Sciatic nerve (tissue), 1 donor: ENCODE data around the genes DUSP11, MOB1A, DCTN1, TLX2 and M1AP.

GRCh38 chr2:72561854-72562748, 263.7 kb downstream of the EXOC6B start:
- PRO-cap = no peak

GRCh38 chr2:72824263-72824900, 1.5 kb downstream of the EXOC6B start:
- PRO-cap = no peak

DNA sequence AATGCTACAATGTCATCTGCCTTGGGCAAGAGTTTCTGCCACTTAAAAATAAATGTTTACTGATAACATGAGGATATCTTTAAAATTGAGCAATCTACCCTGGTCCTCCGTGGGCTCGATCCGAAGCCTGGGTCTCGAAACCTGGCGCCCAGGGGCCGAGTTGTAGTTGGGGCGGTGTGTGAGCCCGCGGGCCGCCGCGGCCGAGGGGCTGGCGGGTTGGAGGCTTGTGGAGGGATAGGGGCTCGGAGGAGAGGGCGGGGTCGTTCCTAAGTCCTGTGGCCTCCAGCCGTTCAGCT, 2.4 kb downstream of the EMX1 start:
- PRO-cap = no peak

- PRO-cap = unidirectional peak, plus-strand start at chr2:72989885
Observed at GRCh38 chr2:72989700-72990146, 72.4 kb downstream of the EMX1 start.

DNA sequence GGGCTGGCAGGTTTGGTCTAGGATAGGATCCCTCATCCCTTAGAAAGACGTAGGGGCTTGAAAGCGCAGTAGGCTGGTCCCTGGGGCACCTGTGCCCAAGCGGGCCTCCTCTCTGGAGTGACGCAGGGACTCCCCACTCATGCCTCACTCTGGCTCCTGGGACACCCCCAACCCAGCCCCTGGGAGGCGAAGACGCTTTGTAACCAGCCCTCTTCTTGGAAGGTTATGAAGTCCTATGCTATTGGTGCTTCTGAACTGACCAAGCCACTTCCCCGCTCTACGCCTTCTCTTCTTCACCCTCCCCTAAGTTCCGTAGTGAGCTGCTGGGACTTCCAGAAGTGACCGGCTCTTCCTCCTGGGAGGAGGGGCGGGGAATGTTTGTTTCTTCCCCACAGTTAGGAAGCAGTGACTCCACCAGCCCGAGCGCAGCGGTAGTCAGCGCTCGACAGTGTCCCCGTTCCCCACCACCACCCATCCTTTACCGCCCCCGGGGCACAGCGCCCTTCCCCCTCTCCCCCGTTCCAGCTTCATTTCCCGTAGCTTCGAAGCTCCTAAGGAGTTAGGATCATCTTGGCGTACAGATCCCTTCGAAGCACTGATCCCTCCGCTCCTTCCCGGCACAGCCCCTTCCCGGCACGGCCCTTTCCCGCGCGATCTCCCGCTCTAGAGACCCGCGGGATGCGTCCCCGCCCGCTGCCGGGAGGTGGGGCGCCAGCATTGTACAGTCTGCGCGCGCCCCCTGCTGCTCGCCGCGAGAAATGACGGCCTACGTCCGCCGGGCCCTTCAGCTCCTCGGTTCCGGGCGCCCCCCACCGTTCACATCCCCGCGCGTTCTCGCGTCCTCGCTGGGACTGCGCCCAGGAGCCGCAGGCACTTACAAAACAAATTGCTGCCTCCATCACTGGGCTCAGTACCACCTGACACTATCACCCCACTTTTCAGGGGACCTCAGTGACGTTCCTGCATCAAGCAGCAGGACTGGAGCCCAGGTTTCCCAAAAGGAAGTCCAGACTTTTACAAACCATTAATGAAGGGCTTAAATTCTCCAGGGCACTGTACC, 25.2 kb upstream of the NOTO start:
- PRO-cap = bidirectional peak, plus-strand start at position 405 of the sequence, minus-strand start at position 119 of the sequence; unidirectional peak, minus-strand start at position 652 of the sequence

GRCh38 chr2:73779083-73780562, at the start of gene DUSP11:
Gene DUSP11, minus strand, starts transcription at chr2:73780103.
- PRO-cap = bidirectional peak, plus-strand start at chr2:73780262, minus-strand start at chr2:73780103

GRCh38 chr2:73987326-73987999, 2.8 kb downstream of the TET3 start:
- PRO-cap = no peak

DNA sequence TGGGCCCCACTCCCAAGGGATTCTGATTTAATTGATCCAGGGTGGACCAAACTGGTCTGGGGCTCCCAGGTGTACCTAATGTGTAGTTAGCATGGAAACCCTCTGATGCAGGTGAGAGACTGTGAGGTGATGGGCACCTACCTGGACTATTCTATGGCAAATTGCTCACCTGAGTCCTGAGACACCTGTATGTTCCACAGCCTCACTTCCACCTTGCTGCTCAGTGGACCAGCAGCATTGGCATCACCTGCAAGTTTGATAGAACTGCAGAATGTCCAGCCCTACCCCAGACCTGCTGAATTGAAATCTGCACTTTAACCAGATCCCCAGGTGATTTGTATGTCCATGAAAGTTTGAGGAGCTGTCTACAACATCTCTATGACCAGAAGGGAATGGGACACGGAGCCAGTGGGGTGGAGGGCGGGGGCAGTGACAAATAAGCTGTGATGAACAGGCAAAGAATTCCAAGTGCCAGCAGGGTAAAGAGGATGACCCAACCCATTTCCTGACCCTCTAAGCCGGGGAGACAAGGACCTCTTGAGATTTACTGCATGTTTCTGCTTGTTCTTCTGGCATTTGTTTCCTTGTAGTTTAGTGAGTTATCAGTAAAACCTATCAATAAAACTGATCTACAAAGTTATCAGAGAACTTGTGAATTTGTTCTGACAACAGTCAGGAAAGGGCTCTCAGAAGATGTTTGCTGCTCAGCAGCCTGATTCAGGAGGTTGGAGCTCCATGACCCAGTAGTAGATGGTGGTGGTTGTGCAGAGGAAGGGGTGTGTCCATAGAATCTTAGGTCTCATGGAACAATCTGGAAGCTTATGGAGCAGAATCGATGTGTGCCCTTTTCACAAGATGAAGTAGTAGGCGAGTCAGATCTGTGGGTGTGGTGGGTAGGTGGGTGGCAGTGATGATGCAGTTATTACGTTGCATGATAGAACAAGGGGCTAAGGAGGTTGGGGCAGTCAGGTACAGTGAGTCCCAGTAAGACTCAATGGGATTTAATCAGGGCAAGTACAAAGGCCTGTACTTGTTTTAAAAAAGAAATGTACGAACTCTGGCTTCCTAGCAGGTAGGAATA, 8.7 kb downstream of the TET3 start:
- PRO-cap = no peak

DNA sequence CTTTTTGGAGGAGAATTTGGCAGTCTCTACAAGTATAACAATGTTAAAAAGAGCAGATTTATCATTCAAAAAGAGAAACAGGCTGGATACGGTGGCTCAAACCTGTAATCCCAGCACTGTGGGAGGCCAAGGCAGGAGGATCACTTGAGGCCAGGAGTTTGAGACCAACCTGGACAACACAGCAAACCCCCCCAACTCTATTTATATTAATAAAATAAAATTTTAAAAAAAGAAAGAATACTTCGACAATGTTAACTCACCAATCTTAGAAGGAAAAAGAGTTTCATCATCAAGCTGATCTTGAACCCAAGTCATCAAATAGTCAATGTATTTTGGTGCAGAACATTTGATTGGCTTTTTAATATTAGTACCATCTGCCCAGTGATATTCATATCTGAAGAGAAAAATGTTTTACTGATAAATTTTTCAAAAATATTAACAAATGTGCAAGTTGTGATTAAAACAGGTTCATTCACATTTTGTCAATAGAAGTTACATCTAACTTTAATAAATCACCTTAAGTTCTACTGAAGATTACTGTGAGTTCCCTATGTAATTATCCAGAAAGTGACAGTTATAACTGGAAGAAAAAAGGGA, 13.6 kb downstream of the MOB1A start:
- PRO-cap = no peak

- PRO-cap = bidirectional peak, plus-strand start at chr2:74178384, minus-strand start at chr2:74178256; unidirectional peak, minus-strand start at chr2:74178634; bidirectional peak, plus-strand start at chr2:74179015, minus-strand start at chr2:74178852
Observed at GRCh38 chr2:74177984-74179341, at the start of gene MOB1A. Gene MOB1A, minus strand, starts transcription at chr2:74178879.

DNA sequence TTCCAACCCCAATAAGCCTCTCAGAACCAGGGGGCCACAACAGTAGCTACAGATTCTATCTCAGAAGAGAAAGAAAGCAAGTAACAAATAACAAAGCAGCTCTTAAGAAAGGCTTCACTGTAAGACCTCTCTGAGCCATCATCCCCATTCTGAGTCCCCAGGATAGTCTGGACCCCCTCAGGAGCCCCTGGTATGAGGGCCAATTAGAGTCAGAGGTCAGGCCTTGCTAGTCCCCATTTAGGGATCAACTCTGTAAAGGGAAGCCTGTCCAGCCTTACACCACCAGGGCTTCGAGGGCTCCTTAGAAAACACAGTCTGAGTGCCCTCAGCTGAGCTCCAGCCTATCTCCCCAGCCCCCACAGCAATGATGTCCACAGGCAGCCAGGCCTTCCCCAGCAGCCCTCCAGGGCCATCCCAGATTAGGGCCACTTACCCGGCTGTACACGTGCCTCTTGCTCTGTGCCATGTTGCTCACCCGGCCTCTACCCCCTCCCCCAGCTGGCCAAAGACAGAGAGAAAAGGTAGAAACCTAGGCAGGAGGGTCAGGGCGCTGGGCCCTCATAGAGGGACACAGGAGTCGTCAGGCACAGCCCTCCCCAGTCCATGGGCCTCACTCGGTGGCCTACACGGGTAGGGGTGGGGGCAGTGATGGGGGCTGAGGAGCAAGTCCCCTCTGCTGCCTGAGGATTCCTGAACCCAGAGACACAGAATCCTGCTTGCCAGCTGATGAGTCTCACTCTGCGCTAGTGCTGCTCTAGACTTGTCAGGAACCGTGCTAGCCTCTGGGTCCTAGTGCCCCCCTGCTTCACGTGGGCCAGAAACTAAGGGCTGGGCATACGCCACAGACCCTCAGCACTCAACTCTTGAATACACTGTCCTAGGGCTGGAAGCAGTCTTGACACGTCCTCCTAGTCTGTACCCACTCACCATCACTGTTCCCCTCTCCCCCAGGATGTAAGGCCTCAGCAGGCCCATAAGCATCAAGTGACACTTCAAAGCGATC, at the start of gene DCTN1:
TSS of gene DCTN1 (minus strand) at position 740 of the 1,003 bp plus-strand sequence.
- PRO-cap = no peak

DNA sequence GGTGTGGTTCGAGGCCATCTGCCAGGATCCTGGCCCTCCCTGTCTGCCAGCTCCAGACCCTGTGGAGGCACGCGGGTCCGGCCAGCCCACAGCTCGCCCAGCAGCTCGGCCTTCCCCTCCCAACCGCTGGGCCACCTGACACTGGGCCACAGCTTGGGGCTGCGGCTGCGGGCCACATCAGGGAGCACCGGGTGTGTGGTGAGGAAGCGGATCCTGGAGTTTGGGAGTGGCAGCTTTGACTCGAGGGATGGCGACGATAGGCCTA, 7.0 kb downstream of the C2orf81 start:
- PRO-cap = no peak

- PRO-cap = bidirectional peak, plus-strand start at chr2:74440078, minus-strand start at chr2:74439942
Observed at GRCh38 chr2:74439557-74440210, 2.1 kb downstream of the RTKN start.

GRCh38 chr2:74455657-74456231, 857 bp downstream of the INO80B start:
- PRO-cap = no peak

GRCh38 chr2:74456947-74457843, 1.0 kb upstream of the WBP1 start:
- PRO-cap = bidirectional peak, plus-strand start at chr2:74457678, minus-strand start at chr2:74457528

DNA sequence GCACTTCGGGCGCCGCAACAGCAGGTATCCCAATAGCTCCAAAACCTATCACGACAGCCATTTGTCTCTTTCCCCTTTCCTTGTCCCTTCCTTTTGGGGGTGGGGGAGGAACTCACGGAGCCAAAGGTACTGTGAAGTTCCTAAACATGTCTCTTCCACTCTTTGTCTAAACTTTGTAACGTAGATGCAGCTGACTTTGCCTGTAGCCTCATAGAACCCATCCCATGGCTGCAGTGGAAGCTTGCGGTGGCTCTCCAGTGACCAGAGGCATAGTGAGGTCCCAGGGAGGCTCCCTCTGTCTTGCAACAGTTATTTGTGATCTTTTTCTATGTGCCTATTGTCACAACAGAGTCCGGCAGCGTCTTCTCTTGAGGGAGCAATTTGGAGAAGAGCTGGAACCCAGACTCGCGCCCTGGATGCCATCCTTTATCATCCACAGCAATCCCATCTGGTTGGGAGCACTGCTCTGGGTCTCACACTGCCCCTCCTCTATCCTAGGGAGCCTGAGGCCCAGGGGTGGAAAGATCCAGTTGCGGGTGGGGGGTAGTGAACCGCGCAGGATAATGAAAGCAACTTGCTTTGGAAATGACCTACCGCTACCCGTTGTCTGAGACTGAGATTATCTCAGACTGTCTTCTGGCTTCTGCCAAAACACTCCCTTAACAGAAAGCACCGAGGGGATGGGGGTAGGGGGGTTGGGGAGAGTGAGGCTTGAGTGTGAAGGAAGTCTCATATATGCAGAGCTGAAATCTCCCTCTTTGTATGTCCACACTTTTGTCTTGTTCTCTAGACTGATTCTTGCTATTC, 613 bp downstream of the WBP1 start:
- PRO-cap = no peak

DNA sequence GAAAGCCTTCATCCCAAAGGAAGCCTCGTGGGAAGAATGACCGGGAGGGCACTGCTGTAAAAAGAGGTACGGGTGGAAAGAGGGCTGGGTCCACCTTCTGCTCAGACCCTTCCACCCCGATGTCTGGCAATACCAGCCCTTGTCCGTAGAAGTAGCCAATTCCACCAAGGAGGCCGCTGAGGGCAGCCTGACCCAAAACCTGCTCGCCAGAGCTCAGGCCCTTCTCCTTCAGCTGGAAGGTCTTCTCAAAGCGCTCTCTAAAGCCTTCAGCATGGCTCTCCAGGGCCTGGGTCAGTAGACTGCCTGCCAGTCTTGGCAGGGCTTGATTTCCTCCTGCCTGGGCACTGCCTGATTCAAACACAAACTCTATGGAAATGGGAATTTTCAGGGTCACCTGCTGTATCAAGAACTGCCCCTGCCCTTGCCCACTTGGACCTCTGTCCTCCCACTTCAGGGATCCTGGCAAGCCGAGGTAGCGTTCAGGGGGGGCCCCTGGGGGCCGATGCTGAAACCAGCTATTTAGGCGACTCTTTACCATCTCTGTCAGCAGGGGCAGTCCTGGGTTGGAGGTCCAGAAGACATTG, 2.7 kb downstream of the MOGS start:
- PRO-cap = no peak

- PRO-cap = no peak
Observed at GRCh38 chr2:74513847-74514761, at the start of gene TLX2. Gene TLX2, plus strand, starts transcription at chr2:74514450.

DNA sequence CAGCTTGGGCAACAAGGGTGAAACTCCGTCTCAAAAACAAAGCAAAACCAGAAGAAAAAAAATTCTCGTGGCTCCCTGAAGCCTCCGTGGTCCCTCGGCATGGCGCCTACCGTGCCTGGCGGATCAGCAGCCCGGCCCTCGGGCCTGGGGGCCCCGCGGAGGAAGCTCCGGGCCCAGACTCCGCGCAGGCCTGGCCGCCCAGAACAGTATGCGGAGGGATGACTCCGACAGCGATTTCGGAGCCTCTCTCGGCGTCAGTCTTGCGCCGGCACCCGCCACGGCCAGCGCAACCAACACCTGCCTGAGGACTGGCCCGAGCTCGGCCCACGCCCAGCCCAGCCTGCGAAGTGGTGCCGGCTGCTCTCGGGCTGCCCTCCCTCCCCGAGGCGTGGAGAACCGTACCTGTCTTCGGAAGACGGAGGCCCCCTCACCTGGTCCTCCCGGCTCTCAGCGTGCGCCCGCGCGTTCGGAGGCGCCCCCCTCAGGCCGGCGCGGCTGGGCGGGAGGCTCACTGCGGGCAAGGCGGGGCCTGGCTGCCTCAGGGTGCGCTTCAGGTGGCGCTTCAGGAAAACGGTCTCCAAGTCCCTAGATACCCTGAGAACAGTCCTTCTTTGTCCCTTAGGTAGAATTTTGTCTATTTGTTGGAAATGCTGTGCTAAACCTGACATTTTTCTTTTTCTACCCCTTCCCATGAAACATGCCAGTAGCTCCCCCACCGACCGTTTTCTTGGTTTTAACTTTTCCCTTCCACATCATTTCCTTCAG, at the start of gene M1AP:
TSS of gene M1AP (minus strand) at position 468 of the 765 bp plus-strand sequence.
- PRO-cap = no peak

GRCh38 chr2:74834375-74835416, 769 bp downstream of the HK2 start:
- PRO-cap = bidirectional peak, plus-strand start at chr2:74834825, minus-strand start at chr2:74834540; bidirectional peak, plus-strand start at chr2:74835379, minus-strand start at chr2:74835231